AG04450 (cell line): ENCODE data around the gene NDUFA13.

DNA sequence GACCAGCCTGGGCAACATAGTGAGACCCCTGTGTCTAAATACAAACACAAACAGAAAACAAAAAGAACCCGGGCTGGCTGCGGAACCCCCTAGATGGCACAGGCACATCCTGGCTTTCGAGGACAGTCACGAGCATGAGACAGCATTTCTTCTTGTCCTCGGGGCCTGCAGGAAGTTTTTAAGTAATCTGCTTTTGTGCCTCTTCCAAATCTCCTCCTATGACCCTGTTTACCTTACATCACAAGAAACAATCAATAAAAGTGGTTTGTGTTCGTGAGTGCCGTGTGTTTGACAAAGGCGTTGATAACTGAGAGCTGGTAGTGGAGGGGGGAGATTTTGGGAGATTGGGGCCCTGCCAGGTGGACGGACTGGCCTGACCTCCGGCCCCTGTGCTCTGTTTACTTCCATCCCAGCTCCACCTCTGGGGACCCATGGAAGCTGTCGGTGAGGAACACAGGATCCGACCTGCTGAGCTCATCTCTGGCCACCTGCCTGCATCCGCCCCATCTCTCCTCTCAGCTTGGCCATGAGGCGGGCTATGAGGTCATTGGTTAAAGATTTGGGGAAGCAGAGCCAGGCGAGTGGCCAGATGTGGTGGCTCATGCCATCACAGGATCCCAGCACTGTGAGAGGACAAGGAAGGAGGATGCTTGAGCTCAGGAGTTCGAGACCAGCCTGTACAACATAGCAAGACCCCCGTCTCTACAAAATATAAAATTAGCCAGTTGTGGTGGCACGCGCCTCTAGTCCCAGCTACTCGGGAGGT, 5.8 kb upstream of the GDF15 start:
- CAGE, long polyA plus RNA, result no peak
- RRBS, result no CpG with 5 or more reads among the region's 20 CpGs

DNA sequence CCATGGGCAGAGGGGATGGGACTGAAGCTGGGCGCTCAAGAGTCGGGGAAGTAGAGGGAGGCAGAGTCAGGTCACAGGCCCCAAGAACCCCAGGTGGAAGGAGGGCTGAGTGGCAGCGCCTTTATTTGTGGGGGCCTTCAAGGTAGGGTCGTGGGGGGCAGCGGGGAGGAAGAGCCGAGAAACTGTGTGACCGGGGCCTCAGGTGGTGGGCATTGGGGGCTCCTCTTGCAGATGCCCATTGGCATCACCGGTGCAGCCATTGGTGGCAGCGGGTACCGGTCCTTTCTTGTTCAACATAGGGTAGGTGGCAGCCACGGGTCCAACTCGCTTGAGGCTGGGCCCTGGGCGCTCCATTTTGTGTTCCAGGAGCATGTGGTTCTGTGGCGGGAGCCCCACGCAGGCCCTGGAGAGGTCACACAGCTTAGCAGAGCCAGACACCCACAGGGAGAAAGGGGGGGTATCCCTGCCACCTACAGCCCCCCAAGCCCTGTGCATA, 3.2 kb downstream of the ISYNA1 start:
- CAGE, long polyA plus RNA, result no peak
- RRBS, result 98% methylated on average over 2 of the region's 15 CpGs

GRCh38 chr19:18435938-18436651, 1.8 kb downstream of the ISYNA1 start:
- CAGE, long polyA plus RNA, result no peak
- RRBS, result 87% methylated on average over 4 of the region's 40 CpGs

DNA sequence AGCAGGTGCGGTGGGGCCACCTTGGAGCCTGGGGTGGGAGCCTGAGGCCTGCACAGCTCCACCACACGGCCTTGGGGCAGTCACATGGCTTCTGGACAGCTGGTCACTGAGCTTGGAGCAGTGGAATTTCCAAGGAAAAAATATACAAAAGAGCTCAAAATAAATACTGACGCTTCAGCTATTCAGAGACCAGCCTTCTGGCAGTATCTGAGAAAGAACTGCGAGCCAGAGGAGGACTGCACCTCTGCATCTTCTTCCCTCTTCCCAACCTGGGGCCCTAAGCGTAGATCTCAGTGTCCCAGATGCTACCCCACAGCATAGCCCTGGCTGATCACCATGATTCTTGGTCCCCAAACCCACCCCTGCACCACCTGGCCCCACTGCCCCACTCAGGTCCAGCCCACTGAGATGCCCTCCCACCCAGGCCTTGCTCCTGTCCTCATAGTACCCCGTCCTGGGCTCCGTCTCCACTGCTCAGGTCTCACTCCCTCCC, 35.6 kb upstream of the ISYNA1 start:
- CAGE, long polyA plus RNA, result no peak
- RRBS, result no CpG with 5 or more reads among the region's 7 CpGs

GRCh38 chr19:18647375-18647827, 10.6 kb downstream of the KLHL26 start:
- CAGE, long polyA plus RNA, result no peak
- RRBS, result no CpG with 5 or more reads among the region's 2 CpGs

DNA sequence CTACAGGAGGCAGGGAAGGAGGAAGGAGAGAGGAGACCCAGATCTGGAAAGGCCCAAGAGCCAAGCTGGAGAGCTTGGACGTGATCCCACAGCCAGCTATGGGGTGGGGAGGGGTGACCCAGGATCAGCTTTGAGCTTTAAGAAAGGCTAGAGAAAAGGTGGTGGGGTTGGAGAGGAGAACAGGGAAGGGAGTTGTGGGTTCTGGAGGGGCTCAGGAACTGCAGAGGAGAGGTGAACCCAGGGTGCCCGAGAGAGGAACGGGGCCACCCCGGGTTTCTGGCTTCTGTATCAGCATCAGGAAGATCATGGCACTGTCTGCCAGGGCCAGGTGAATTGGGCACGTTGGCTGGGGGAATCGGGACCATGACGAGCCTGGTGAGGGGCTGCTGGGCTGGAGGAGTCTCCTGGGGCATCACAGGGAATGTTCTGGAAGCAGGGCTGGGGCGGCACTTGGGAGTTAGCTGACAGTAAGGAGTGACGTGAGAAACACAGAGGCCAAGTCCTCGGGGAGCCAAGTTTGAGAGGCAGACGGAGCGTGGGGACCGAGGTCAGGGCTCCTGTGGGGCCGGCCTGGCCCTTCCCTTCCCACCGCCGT, 24.8 kb downstream of the CRTC1 start:
- CAGE, long polyA plus RNA, result no peak
- RRBS, result no CpG with 5 or more reads among the region's 16 CpGs

- CAGE, long polyA plus RNA, result no peak
- RRBS, result no CpG with 5 or more reads among the region's 9 CpGs
These were observed 21.8 kb downstream of the COMP start for GRCh38 chr19:18769284-18769644.

DNA sequence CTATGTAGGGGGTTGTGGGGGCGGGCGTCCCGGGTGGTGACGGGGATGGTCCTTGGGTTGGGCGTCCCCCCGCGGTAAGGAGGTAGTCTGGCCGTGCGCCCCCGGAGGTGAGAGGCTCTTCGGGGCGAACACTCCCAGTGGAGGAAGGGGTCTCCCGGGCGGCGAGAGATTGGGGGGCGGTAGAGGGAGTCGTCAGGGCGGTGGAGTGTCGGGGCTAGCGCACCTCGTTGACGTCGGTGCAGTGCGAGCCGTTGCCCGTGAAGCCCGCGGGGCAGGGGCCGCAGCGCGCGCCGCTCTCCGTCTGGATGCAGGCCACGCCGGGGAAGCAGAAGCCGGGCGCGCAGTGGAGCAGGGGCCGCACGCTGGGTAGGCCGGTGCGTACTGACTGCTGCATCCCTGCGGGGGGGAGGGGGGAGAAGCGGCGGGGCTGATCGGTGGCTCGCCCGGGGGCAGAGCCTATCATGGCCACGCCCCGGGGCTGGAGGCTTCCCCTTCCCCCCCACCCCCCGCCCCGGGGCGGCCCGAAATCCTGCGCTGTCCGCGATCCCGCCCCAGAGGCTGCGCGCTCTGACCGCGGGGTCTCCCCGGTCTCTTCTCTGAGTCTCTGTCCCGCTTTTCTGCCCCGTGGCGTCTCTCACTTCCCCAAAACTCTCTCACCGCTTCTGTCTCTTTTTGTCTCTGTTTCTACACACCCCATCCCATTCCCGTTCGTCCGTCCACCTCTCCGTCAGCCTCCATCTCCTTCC, 1.2 kb downstream of the COMP start:
- CAGE, long polyA plus RNA, result no peak
- RRBS, result 3% methylated on average over 37 of the region's 72 CpGs

GRCh38 chr19:18894520-18895812, 992 bp downstream of the CERS1 start:
- CAGE, long polyA plus RNA, result no peak
- RRBS, result 3% methylated on average over 52 of the region's 89 CpGs

DNA sequence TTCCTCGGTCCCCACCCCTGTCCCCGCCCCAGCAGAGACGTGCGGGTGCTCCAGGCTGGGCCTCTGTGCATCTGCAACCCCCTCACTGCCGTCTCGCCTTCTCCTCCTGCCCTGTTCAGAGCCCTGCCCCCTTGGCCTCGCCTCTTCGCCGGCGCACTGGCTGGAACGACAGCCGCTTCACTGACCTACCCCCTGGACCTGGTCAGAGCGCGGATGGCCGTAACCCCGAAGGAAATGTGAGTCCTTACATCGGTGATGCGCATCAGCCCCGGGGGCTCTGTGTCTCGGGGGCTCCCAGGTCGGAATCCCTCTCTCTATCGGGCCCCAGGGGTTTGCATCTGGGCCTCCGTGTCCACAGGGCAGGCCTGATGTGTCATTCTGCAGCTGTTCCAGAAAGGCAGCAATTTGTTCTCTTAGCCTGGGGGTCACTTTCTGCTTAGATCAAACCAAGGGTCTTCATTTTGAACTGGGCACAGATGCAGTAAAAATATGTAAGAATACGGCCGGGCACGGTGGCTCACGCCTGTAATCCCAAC, 32.1 kb downstream of the TMEM161A start:
- CAGE, long polyA plus RNA, result no peak
- RRBS, result 58% methylated on average over 4 of the region's 27 CpGs

DNA sequence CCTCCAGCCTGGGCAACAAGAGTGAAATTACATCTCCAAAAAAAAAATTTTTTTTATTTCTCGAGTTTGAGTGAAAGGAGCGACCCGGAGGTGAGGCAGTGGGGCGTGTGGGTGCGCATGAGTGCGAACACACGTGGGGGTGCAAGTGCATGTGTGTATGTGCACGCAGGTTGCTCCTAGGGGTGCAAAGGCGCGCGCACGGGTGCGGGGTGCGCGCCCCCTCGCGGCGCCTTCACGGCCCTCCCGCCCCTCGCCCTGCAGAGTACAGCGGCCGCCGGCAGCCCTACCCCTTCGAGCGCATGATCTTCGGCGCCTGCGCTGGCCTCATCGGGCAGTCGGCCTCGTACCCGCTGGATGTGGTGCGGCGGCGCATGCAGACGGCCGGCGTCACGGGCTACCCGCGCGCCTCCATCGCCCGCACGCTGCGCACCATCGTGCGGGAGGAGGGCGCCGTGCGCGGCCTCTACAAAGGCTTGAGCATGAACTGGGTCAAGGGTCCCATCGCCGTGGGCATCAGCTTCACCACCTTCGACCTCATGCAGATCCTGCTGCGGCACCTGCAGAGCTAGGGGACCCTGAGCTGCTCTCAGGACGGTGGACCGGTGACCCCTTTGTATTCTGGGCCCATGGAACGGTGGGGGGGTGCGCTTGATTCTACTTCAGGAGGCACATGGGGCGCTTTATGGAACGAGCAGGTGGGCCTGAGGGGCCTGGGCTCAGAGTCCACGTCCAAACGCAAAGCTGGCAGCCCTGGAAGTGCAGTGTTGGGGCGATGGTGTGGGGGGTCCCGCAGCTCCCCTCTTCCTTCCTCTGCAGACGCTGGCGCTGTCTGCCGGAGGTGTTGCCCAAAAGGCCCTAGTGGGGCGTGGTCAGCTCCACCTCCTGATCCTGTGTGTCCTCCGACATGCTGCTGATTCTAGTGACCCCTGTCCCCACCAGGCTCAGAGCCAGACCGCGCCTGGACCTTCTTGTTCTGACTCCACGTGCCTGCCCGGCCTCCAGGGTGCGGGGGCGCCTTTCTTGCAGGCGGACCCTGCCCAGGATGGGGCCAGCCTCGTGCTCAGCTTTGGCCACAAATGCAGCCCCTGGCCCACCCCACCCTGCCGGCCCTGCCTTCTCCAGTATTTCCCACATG, 27.6 kb downstream of the TMEM161A start:
- CAGE, long polyA plus RNA, result no peak
- RRBS, result 6% methylated on average over 10 of the region's 81 CpGs

DNA sequence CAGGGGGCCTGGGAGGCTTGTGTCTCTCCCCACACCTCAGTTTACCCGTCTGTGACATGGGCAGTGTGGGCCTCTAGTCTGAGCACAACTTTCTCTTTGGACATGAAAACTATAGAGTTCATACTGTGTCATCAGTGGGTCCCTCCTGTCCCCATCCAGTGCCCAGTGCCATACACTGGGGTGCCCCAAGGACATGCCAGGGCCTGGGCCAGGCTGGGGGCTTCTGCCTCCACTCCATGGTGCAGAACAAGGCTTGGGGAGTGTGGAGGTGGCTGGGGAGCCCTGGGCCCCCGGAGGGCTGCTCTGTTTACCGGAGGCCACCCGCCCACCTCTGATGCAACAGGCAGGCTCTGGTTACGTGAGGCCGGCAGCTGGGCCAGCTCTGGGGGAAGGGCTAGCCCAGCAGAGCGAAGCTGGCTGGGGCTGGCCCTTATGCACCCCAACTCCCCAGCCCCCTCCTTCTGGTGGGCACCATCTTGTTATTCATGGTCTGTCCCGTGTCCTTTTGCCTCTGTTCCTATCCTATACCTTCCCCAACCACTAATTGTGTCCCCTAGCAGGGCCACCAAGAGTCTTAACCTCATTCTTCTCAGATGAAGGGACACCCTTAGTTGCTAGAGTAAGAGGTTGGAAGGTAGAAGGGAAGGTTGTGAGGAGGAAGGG, 2.0 kb upstream of the MEF2B start:
- CAGE, long polyA plus RNA, result no peak
- RRBS, result 9% methylated on average over 2 of the region's 8 CpGs

GRCh38 chr19:19296893-19297718, 23.2 kb downstream of the SUGP1 start:
- CAGE, long polyA plus RNA, result no peak
- RRBS, result no CpG with 5 or more reads among the region's 19 CpGs

GRCh38 chr19:19366626-19367372, 38.7 kb upstream of the GATAD2A start:
- CAGE, long polyA plus RNA, result no peak
- RRBS, result no CpG with 5 or more reads among the region's 13 CpGs

DNA sequence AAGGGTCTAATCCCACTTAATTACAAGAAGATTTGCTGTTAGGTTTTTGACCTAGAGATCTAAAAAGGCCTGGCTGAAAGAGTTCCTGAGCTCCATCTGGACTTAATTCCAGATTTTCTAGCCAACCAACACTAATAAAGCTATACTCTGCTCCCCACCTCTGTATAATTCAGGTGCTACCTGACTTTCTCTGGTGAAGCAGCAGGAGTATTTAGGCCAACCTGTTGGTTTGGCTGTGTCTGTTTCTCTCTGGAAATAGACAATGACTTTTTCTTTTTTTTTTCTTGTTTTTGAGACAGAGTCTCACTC, 30.2 kb upstream of the GATAD2A start:
- CAGE, long polyA plus RNA, result no peak

- CAGE, long polyA plus RNA, result start-site peak on the plus strand at chr19:19385759-19386128, 29 and 36 reads in 2 replicates
- RRBS, result 2% methylated on average over 43 of the region's 138 CpGs
These were observed 19.9 kb upstream of the GATAD2A start for GRCh38 chr19:19385127-19386461.

GRCh38 chr19:19429105-19429643, 23.7 kb downstream of the GATAD2A start:
- CAGE, long polyA plus RNA, result no peak
- RRBS, result no CpG with 5 or more reads among the region's 20 CpGs

- CAGE, long polyA plus RNA, result no peak
- RRBS, result no CpG with 5 or more reads among the region's 16 CpGs
These were observed 30.8 kb downstream of the GATAD2A start for GRCh38 chr19:19435965-19436932.

- CAGE, long polyA plus RNA, result start-site peak on the plus strand at chr19:19516210-19516235, 602 and 461 reads in 2 replicates
- RRBS, result 2% methylated on average over 32 of the region's 55 CpGs
These were observed at the start of gene NDUFA13 for GRCh38 chr19:19515858-19516588. Gene NDUFA13, plus strand, starts transcription at chr19:19516225.

DNA sequence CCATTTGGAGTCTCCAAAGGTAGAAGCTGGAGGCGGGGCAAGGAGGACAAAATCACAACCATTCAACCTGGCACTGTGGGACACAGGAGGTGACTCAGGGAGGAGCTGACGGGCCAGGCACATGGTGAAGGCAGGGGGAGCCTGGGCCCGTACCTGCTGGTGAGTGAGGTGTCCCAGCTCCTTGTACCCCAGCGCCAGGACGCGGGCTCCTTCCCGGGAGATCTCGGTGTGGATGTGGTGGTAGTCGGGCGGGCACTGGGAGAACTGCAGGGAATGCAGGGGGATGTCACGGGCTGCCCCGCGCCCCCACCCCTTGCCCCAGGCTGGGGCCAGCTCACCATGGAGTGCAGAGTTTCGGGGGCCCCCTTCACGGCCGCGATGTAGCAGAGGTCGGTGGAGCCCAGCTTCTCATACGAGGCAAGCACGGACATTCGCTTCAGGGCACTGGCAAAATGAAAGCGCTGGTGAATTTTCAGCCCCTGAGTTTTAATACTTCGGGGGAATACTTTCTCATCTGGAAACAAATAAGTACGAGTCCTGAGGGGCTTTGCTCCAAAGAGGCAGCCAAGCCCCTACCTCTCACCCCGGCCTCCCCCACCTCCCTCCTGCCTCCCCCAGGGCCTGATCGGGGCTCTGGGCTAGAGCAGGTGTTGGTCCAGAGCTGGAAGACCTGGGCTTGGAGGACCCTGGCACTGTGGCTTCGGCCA, 9.7 kb downstream of the ATP13A1 start:
- CAGE, long polyA plus RNA, result no peak
- RRBS, result no CpG with 5 or more reads among the region's 27 CpGs